Airway epithelial cell (primary cell): ENCODE measurements around a stretch of chr6.

GRCh38 chr6:5653780-5654346, 352.9 kb downstream of the NRN1 start:
- RAMPAGE, long total RNA = no peak

DNA sequence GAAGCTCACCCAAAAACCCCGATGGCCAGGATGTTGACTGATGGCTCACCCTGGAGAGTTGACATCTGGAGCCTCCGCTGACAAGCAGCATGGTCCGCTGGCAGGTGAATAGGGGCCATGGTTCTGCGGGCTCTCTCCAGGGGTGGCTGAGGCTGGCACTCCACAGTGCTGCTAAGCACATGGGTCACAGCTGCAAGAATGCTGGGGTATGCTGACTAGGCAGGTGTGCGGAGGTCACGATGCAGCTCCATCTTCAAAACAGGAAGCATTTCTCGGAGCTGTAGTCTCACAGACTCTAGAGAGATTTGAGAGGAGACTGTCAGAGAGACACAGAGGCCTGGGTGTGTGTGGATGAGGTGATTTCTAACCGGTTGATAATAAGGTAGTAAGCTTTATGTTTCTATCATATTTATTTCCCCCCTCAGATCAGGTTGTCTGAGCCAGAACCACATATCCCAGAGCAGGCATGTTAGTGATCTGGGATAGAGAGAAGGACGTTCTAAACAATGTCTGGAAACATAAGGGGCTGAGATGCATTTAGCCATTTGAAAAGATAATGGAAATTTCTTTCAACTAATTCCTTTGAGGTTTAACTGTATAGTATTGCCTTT, 341.5 kb downstream of the NRN1 start:
- RAMPAGE, long total RNA = no peak

DNA sequence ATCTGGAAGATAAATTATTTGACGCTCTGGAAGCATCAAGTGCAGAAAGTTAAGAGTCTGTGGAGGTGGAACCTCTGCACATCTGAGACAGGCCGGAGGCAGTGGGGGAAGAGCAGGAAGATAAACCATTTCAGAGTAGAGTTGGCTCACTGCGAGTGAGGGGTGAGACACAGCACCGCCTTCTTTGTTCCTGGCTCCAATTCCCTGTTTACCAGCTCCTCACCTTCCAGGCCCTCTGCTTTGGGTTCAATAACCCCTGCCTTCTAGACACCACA, 141.4 kb upstream of the NRN1 start:
- RAMPAGE, long total RNA = no peak

DNA sequence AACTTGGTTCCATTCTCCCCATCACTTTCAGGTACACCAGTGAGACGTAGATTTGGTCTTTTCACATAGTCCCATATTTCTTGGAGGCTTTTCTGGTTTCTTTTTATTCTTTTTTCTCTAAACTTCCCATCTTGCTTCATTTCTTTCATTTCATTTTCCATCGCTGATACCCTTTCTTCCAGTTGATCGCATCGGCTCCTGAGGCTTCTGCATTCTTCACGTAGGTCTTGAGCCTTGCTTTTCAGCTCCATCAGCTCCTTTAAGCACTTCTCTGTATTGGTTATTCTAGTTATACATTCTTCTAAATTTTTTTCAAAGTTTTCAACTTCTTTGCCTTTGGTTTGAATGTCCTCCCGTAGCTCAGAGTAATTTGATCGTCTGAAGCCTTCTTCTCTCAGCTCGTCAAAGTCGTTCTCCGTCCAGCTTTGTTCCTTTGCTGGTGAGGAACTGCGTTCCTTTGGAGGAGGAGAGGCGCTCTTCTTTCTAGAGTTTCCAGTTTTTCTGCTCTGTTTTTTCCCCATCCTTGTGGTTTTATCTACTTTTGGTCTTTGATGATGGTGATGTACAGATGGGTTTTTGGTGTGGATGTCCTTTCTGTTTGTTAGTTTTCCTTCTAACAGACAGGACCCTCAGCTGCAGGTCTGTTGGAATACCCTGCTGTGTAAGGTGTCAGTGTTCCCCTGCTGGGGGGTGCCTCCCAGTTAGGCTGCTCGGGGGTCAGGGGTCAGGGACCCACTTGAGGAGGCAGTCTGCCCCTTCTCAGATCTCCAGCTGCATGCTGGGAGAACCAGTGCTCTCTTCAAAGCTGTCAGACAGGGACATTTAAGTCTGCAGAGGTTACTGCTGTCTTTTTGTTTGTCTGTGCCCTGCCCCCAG, 130.4 kb downstream of the F13A1 start:
- RAMPAGE, long total RNA = no peak

- RAMPAGE, long total RNA = no peak
Observed at GRCh38 chr6:6391242-6391616, 70.8 kb upstream of the F13A1 start.

DNA sequence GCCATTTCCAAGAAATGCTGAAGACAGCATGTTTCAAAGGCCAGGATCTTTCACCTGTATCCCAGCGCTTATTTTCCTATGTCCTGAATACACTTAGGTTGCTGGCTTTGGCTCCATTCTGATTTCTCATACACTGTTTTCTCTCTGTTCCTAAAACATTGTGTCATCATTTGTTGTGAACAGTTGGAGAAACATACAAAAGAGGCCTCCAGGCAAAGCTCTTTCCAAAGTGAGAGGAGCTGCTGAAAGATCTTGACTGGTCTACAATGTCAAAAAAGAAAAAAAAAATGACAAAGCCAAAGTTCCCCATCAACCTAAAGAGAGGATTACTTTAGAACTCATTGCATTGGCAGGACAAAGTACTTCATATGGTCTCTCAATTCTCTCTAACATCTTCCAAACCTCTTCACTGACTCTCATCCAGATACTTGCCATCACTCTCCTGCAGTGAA, 86.0 kb upstream of the F13A1 start:
- RAMPAGE, long total RNA = no peak

- RAMPAGE, long total RNA = no peak
Observed at GRCh38 chr6:6494673-6494951, 93.9 kb upstream of the LY86 start.

- RAMPAGE, long total RNA = no peak
Observed at GRCh38 chr6:6592838-6593382, 4.4 kb downstream of the LY86 start.

- RAMPAGE, long total RNA = no peak
Observed at GRCh38 chr6:6681911-6682671, 93.6 kb downstream of the LY86 start.

- RAMPAGE, long total RNA = no peak
Observed at GRCh38 chr6:6684486-6684982, 96.0 kb downstream of the LY86 start.

- RAMPAGE, long total RNA = no peak
Observed at GRCh38 chr6:6725176-6725613, 136.7 kb downstream of the LY86 start.

- RAMPAGE, long total RNA = no peak
Observed at GRCh38 chr6:6796998-6797297, 208.4 kb downstream of the LY86 start.

DNA sequence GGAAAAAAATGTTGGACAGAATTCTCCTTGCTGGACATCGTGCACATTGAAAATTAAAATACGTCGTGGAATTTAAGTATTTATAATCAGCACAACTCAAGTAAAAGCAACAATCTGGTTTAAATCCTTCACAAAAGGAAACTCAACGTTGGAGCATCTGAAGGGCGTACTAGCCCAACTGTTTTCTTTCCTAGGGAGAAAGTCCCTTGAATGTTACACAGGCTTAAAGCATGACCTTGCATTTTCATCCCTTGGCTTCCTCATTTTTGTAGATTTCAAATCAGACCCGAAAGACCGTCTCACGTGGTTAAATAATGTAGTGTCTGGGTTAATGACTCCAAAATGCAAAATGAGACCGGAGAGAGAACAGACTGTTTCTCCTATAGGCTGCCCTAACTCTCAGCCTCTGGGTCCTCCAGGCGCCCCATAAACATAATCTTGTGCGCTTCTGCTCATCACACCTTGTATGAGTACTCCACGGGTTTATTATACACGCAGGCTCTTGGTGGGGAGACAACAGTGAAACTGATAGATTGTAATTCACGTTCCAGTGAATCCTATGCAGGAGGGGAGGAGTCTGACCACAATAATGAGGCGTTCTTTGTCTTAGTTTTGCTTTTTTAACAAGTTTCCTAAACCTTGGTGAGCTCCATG, 249.1 kb upstream of the RREB1 start:
- RAMPAGE, long total RNA = no peak

DNA sequence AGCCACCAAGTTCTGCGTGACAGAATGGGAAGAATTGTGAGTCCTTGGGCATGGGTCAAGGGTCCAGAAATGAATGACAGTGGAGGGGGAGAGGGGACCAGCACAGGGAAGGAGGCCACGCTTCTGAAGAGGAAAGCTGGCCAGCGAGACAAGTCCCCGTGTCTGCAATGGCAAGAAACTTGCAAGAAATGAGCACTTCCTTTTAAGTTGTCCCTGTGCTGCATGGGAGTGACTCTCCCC, 242.2 kb upstream of the RREB1 start:
- RAMPAGE, long total RNA = no peak

DNA sequence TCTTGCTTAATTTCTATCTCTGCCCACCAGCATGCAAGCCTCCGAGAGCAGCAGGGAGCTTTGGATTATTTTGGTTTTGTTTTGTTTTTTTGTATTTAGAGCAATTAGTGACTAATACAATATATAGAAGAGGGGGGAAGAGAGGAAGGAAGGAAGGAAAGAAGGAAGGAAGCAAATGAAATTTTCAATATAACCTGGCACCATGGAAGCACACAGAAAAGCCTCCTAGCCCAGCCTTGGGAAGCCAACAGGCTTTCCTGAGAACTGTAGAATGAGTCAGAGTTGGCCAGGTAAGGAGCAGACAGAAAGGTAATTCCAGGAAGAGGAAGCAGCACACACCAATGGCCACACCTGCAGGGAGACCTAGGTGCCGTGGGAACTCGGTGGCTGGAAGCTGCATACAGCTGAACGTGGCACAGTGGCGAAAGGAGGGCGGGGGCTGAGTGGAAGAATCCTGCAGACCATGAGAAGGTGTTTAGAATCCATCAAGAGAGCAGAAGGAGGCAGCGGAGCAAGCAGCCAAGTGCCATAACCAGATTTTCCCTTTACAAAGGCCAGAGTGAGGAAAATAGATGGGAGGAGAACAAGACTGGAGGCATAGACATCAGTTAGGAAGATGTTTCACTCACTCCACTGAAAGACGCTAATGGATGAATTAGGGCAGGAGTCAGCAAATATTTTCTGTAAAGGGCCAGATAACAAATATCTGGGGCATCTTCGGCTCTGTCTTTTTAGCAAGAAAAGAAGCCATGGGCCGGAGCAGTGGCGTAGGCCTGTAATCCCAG, 224.7 kb upstream of the RREB1 start:
- RAMPAGE, long total RNA = no peak

DNA sequence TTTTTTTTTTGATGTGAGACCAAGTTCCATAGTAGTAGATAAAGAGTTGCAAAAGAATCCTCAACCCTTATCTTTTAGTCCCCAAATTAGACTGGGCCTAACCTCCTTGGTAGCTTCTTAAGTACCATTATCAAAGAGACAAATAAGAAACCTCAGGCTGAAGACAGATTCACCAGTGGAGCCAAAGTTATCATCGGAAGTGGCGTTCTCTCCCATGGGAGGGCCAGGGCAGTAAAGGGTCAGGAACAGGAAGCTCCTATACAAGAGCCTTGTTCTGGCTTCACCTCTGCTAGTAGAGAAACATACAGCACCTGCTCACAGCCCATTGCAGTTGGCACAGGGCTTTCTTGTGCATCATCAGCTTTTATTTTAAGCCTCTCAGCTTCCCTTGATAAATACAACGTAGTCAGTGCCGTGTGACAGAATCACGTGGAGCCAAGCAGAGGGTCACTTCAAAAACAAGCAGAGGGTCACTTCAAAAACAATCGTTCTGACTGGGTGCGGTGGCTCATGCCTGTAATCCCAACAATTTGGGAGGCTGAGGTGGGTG, 132.0 kb upstream of the RREB1 start:
- RAMPAGE, long total RNA = no peak

GRCh38 chr6:7051202-7051737, 56.5 kb upstream of the RREB1 start:
- RAMPAGE, long total RNA = no peak

DNA sequence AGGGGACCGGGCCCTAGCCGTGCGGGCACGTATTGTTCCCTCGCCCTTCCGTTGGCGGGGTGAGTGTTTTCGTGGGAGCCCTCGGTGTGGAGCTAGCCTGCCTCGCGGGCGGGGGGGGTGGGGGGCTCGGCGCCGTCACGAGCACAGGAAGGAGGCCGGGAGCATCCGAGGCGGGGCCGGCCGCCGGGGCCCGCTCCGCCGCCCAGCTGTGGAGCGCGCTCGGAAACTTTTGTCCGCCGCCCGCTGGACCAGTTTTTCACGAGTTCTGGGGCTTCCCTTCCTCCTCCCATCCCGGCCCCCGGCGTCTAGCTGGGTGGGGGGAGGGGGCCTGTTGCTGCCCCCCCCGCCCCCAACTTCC, 1.1 kb downstream of the RREB1 start:
- RAMPAGE, long total RNA = no peak

DNA sequence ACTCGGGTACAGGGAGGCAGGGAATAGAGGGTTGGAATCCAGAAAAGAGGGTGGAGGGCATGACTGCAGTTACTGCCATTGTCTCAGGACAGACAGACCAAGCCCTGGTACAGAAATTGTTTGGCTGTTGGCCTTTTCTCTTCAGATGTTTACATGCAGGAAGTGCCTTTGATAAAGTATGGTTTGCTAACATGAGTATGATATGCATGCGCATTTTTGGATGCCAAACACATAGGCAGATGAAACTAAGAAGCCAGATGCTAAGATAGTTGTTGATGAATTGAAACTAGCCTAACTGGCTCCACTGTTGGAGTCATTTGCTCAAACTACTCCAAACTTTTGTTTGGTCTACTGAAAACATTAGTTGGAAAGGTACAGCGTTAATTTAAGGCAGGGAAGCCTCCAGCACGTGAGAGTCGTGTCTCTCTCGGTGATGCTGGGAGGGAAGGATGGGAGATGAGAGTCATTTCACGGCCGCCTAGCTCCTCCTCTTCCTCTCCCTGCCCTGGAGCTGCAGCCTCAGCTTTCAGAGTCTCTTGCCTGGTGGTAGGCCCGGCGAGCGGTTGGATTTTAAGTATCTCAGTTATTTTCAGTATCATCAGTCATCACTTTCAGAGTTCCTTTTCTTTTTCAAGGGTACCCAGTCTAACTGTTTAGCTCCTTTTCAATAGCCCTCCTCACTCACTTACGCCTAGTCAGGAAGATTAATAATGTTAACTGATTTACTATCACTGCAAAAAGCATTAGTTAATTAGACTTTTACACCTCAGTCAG, 29.7 kb downstream of the RREB1 start:
- RAMPAGE, long total RNA = no peak

DNA sequence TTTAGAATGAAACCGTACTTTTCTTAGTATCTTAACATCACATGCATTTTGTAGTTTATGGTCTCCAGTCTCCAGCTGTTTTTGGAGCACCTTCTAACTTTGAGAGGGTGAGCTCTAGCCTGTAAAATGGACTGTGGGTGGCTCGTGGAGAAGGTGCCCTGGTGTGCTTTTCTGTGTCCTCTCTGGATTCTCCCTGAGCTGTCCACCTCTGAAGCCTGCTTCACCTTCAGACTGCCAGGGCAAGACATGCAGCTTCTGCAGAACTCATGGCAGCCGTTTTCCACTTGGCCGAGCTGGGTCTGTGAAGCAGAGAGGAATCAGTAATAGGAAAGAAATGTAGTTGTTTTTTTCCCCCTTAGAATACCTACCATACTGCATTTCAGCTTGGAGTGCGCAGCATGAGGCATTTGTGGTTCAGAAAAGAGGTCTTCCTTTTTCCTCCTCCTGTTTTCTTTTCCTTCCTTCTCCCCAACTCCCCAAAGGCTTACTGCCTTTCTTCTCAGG, 39.2 kb downstream of the RREB1 start:
- RAMPAGE, long total RNA = no peak